Colon Carcinoma Metastatic in the Brain (tissue), 2 donors: Measurements from ENCODE around the genes PM20D2 and GABRR2.

GRCh38 chr6:83260548-83261108 is 67.5 kb downstream of the RWDD2A start:
- PRO-cap, 2 experiments, result no peak in any of the 2 experiments

DNA sequence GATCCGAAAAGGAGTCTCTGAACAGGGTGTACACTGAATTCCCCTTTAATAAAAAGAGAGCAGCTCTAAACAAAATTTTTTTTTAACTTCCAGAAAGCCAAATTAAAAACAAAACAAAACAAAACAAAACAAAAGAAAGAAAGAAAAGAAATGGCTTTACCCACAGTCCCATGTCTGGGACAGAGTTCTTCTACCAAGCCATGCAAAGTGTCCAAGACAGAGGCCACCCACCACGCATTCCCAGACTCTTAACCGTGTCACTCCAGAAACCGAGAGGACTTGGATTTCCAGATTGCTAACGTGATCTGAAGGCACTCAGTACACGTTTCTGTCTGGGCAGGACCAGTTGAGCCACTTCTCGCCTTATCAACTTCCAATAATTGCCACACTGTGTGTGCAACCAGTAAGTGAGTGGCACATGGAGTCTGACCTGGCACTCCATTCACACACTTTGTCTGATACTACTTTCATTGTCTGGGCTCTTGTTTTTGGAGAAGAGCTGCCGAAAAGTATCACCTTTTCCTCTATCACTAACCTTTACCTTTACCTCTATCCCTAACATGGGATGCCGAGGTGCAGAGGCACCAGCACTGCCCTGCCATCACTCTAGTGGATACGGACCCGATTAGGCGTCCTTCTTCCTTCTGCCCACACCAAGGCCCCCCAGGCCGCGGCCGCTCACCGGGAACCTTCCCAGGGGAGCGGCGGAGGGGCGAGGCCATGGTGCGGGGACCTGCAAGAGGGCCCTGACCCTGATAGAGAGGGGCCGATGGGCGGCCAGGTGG is 581 bp downstream of the ME1 start:
- PRO-cap, 2 experiments, result peak in 1 of 2 experiments; most common plus-strand start position 205 of the sequence (in 1); most common minus-strand start position 254 of the sequence (in 1)

DNA sequence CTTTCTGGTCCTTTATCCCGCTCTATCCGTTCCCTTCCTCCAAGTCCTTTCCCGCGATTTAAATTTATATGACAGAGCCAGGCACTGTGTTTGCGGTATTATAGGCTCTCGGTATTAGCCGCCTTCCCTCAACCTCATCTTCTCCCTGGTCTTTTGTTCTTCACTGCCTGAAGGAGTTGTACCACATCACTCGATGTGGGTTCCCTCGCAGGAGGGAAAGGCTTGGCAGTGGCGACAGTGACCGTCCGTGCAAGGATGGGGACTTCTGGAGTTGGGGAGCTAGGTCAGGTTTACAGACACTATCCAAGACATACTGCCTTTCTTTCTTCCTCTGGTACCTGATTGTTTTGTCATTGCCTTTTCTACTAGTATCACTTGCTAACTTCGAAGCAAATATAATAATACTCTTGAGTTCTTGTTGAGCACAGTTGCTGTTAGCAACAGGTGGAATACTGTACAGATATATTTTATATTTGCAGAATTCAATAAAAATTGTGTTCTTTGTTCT is 631 bp downstream of the CYB5R4 start:
- PRO-cap, 2 experiments, result no peak in any of the 2 experiments

DNA sequence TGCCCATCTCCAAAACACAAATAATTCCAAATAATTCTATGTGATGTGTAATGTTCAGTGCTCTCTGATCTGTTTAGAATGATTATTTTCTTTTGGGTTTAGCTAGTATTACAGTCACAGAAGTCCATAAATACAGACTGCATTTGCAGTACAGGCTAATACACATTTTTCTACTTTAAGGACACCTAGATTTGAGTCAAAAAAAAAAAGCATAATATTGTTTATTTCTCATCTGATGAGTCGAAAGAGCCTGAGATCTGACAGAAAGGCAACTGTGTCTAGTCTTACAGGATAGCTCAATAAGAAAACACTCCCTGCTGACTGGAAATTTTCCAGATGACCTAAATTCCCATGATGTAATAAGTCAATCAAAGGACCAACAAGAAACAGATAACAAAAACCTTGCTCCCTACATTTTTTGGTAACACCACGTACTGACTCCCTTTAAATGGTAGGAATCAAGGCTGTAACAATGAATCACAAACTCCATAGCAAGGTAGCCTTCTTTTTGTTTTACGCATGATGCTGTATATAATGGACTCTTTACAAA is 12.3 kb downstream of the TBX18 start:
- PRO-cap, 2 experiments, result no peak in any of the 2 experiments

DNA sequence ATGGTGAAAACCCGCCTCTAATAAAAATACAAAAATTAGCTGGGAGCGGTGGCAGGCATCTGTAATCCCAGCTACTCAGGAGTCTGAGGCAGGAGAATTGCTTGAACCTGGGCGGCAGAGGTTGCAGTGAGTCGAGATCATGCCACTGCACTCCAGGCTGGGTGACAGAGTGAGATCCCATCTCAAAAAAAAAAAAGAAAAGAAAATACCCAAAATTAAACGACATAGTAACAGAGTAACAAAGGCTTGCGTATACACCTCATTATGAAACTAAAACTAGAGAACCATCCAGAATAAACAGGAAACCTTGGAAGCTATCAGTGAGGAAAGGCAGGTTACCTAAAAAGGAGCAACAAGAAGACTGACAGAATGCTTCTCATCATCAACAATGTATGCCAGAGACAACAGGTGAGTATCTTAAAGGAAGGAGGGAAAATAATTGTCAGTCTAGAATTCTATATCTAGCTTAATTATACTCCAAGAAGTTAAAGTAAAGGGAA is 64.3 kb upstream of the NT5E start:
- PRO-cap, 2 experiments, result no peak in any of the 2 experiments

DNA sequence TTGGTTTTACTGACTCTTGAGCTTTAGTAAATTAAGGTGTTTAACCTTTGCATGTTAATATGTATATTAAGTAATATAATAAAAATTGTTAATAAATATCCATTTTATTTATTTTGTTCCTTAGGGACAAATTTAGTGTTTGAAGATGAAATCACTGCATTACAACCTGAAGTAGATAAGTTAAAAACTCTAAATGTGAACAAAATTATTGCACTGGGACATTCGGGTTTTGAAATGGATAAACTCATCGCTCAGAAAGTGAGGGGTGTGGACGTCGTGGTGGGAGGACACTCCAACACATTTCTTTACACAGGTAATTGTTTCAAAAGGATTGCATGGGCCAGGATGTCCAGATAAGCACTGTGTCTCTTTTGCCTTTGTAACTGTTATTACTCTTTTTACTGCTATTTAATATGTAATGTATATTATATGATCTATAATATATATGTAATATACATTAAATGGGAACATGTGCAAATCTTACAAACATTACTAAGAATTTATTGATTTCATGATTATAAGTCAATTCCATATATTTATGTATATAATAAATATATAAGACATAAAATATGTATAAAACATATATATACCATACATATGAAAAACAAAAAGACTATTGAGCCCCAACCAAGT is 21.3 kb downstream of the NT5E start:
- PRO-cap, 2 experiments, result no peak in any of the 2 experiments

GRCh38 chr6:85631475-85632283 is 11.0 kb downstream of the SYNCRIP start:
- PRO-cap, 2 experiments, result no peak in any of the 2 experiments

GRCh38 chr6:85675210-85675815 is 32.6 kb upstream of the SYNCRIP start:
- PRO-cap, 2 experiments, result no peak in any of the 2 experiments

GRCh38 chr6:86897253-86897523 is 40.1 kb upstream of the HTR1E start:
- PRO-cap, 2 experiments, result no peak in any of the 2 experiments

- PRO-cap, 2 experiments, result peak in 2 of 2 experiments; most common plus-strand start chr6:87156163 (in 1); most common minus-strand start chr6:87156187 (in 2)
Measured at GRCh38 chr6:87155831-87156832, 767 bp downstream of the ZNF292 start.

- PRO-cap, 2 experiments, result no peak in any of the 2 experiments
Measured at GRCh38 chr6:87697279-87698037, 4.6 kb downstream of the AKIRIN2 start.

DNA sequence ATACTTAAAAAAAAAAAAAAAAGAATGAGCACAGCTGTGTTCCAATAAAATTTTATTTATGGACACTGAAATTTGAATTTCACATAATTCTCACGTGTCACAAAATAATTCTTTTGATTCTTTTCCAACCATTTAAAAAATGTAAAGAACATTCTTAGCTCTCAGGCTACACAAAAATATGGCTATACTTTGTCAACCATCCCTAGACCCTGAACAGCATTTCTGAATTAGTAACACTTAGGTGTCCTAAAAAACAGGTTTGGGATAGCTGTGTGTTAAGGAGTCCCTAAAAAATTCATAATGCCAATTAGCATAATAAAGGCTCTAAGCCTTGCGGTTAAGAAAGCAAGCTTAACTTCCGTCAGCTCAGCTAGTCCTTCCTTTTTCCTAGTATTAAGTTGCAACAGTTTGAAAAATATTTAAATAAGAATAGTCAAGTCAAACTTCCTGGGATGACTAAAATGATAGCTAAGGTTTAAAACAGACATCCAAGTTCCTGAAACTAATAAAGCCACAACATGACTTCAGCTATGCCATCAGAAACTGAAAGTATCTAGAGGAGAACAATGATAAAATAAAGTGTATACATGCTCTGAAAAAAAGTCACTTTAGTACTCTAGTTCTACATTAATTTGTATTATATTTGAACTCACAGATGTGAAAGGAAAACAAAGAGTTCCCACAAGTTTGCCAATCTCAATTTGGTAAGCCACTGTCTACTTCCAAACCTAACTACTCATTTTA is 3.5 kb downstream of the AKIRIN2 start:
- PRO-cap, 2 experiments, result no peak in any of the 2 experiments

GRCh38 chr6:87718291-87719618 is 16.7 kb upstream of the AKIRIN2 start:
- PRO-cap, 2 experiments, result no peak in any of the 2 experiments

GRCh38 chr6:87831847-87832875 is 130.1 kb upstream of the AKIRIN2 start:
- PRO-cap, 2 experiments, result no peak in any of the 2 experiments

DNA sequence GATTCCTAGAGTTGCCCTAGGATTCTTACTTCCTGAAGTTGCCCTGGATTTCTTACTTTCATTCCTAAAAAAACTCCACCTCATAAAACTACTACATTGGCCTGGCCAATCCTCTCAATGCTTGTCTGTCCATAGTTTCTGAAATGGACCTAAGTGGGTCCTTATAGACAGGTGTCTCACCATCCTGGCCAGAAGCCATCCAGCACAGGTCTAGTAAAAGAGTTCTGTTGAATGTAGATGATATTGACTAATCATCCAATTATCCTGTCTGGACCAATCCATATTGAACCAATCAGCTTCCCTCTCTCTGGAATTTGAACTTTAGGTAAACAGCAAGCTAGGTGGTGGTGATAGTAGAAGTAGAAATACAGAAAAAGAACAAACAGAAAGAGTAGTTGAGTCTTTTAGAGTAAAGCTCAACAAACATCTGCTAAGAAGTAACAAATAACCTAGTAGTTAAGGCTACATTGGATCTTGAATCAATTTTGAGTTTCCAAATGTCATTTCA is 9.6 kb upstream of the PNRC1 start:
- PRO-cap, 2 experiments, result no peak in any of the 2 experiments

DNA sequence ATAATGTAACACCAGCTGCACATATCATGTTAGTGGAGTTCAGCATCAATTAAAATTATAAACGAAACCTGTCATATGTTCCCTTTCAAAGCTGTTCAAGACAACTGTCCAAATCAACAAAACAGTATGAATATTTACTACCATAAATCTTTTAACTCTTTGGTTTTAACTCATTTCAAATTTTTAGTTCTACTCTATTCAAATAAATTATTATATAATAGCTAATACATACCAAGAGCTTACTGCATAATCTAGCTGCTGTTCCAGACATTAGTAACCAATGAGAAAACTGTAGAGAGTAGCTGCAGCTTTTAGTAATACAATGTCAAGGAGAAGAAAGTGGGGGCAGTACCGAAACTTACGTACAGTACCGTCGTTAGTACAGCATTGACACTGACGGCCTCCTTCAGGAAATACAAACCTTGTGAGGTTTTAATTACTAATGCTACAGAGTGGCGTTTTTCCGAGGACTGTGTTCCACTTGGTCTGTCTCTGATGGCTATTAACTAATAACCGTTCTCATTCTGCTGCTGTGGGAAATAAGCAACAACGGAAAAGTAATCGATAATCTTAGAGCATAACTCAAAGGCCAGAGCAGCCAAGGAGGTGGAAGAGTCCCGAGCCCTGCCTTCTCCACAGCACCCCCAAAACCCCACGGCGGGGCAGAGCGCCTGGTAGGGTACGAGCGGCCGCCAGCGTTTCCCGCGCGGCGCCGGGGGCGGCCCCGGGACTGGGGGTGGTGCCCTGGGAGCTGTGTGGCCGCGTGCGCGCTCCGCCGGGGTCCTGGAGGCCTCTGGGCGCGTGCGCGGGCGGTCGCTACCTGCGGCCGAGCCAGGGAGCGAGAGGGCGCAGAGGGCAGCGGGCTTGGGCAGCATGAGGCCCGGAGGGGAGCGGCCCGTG is at the start of gene PM20D2:
TSS of gene PM20D2 (plus strand) at position 784 of the 900 bp plus-strand sequence.
- PRO-cap, 2 experiments, result peak in 2 of 2 experiments; most common plus-strand start position 819 of the sequence (in 2); most common minus-strand start position 646 of the sequence (in 1)

- PRO-cap, 2 experiments, result no peak in any of the 2 experiments
Measured at GRCh38 chr6:89164026-89164733, 18.3 kb downstream of the PM20D2 start.

- PRO-cap, 2 experiments, result no peak in any of the 2 experiments
Measured at GRCh38 chr6:89298154-89298399, 17.0 kb downstream of the GABRR2 start.

- PRO-cap, 2 experiments, result no peak in any of the 2 experiments
Measured at GRCh38 chr6:89315087-89315608, at the start of gene GABRR2. Gene GABRR2, minus strand, starts transcription at chr6:89315299.

GRCh38 chr6:89354045-89354533 is 1.6 kb upstream of the UBE2J1 start:
- PRO-cap, 2 experiments, result no peak in any of the 2 experiments